Sternocleidomastoid (tissue), 1 donor: ENCODE results near the gene LIME1.

DNA sequence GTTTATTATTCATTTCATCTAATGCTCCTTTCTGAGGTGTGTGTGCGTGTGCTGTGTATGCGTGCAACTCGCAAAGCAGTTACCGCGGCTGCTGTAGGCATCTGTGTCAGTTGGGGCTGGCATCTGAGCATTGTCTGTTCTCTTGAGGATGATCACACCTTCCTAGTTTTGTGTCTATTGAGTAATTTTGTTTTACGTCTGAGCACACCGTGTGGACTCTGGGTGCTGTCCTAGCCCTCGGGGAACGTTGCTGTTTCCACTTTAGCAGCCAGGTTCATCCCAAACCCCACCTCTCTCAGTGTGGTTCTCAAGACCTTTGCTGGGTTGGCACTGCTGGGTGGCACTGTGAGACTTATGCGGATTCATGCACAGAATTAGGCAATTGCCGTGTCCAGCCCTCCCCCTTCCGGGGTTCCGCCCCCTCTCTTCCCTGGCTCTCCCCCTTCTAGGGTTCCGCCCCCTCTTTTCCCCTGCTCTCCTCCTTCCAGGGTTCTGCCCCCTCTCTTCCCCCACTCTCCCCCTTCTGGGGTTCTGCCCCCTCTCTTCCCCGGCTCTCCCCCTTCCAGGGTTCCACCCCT lies 39.9 kb upstream of the SLCO4A1 start:
- PRO-cap: no peak

DNA sequence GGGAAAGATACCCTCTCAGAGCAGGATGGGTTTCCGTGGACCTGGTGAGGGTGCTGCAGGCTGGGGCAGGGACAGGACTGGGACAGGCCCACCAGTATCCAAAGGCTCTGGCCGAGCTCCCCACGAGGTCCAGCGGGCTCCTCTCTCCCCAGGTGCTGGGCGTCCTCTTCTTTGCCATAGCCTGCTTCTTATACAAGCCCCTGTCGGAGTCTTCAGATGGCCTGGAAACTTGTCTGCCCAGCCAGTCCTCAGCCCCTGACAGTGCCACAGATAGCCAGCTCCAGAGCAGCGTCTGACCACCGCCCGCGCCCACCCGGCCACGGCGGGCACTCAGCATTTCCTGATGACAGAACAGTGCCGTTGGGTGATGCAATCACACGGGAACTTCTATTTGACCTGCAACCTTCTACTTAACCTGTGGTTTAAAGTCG lies 29.3 kb downstream of the SLCO4A1 start:
- PRO-cap: no peak

GRCh38 chr20:62672082-62672356 lies 29.7 kb downstream of the SLCO4A1 start:
- PRO-cap: no peak

DNA sequence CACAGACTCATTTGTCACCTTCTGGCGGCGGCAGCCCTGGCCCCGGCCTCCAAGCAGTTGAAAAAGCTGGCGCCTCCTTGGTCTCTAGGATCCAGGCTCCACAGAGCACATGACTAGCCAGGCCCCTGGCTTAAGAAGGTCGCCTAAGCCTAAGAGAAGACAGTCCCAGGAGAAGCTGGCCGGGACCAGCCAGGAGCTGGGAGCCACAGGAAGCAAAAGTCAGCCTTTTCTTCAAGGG lies 35.0 kb upstream of the MRGBP start:
- PRO-cap: no peak

DNA sequence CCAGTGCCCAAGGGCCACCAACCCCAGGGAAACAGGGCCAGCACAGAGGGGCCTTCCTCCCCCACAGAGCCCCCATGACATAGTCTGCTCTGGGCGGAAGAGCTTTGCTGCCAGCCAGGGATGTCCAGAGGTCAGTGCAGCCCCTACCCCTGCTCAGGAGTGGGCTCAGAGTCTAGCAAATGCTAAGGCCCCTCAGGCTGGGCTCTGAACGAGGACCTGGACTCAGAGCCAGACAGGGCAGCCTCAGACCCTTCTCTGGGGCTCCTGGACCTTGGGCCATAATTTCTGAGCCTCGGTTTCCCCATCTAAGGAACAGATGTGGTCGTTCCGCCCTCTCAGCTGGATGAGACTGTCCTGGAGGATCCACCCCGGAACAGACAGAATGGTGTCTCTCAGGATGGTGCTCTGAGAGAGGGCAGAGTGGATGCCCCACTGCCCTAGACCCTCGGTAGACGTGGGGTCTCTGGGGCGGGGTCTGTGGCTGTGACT lies 34.3 kb upstream of the MRGBP start:
- PRO-cap: no peak

DNA sequence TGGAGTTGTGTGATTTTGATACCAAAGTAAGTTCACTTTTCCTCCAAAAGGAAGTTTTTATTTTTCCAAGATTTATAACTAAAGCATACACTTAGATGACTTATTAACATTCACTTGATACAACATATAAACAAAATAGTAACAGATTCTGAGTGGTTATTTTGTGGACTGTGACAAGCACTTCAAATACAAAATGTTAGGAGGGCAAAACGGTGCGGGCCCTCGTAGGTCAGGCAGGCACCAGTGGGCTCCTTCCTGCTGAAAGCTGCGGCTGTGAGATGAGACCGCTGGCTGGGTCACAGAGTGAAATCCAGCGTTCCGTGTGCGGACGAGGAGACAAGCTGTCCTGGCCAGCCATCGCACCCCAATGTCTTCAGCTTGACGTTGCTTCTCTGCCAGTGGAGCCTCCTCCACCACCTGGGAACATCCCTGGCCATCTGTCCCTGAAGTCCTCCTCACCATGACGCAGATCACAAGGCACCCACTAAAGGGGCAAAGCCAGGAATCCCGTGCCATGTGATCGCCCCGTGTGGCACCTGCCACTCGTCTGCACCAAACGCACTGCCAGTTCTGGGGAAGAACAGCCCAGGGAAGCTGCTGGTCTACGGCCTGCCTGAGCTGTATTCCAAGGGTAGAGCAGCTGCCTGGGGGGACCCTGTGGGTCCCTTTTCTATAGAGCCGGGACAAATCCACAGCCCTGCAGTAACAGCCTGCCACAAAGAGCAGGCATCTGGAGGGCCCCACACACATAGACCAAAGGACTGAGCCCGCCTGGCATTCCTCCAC lies 3.8 kb upstream of the OGFR start:
- PRO-cap: no peak

- PRO-cap: no peak
Observed at GRCh38 chr20:62860260-62860930, 1.2 kb downstream of the TCFL5 start.

GRCh38 chr20:62892469-62893240 lies 31.0 kb upstream of the TCFL5 start:
- PRO-cap: no peak

- PRO-cap: no peak
Observed at GRCh38 chr20:62963515-62964186, 11.1 kb downstream of the SLC17A9 start.

DNA sequence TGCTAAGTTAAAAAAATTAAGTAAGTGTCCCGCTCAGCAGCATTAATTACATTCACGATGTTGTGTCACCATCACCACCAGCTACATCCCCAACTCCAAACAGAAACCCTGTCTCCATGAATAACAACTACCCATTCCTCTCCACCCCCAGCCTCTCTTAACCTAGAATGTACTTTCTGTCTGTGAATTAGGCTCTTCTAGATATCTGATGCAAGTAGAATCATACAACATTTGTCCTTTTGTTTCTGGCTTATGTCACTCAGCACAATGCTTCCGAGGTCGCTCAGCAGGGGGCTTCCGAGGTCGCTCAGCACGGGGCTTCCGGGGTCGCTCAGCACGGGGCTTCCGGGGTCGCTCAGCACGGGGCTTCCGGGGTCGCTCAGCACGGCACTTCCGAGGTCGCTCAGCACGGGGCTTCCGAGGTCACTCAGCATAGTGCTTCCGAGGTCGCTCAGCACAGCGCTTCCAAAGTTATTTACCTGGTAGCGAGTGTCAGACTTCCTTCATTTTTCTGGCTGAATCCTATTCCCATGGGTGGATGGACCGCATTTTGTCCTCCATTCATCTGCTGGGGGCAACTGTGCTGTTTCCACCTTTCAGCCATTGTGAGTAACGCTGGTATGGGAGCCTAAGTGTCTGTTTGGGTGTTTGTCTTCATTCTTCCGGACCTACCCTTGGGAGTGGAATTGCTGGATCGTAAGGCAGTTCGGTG lies 31.0 kb upstream of the BHLHE23 start:
- PRO-cap: no peak

DNA sequence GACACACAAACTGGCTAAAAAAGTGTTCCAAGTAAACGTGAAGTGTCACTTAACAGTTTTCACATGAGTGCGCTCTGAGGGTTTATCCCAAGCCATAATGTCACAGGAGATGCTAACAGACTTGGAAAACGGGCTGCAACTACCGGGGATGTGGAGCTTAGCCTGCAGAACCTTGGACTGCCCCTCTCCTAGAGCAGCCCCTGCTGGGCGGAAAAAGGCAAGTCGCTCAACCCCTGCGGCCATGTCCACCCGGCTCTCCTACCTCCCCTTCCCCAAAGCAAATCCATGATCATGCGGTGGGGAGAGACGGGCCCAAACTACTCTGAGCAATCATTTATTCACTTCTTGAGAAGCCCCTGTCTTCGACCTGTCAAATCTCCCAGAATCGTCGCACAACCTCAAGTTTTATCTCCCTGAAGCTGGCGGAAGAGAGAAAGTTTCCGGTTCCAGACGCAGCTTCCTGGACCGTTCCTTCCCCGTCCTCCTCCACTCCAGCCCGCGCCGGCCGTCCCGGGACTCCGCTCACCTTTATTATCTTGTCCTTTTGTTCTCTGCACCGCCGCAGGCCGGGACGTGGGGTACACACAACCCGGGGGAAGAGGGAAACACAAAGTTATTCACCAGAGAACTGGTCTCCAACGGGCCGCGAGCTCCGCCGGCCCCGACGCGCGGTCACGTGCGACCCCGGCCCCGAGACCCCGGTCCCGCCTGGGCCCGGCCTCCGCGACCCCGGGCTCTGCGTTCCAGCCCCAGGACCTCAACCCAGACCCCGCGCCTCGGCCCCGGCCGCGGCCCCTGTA lies 680 bp downstream of the YTHDF1 start:
- PRO-cap: no peak

DNA sequence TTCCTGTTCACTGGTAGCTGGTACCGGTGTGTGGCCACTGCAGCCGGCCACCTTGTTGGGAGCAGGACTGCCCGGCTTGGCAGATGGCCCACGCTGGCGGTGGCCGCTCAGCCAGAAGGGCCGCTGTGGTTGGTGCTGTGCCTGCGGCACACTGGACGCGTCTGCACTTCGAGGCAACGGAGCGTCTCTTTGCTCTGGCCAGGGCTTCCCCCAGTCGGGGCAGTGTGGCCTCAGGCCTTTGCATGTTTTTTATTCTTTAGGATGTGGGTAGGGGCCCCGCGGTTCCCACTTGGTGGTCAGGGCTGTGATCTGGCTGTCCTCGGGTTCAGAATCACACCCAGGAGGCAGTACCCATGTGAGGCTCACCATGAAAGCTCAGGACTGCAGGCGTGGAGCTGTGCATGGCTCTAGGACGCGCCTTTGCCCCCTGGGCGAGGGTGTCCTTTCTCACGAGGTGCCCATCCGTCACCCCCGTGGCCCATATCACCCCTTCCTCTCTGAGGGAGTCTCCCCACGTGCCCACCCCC lies 9.9 kb upstream of the COL20A1 start:
- PRO-cap: no peak

- PRO-cap: no peak
Observed at GRCh38 chr20:63353639-63354235, 7.4 kb downstream of the CHRNA4 start.

- PRO-cap: no peak
Observed at GRCh38 chr20:63523080-63523832, 2.7 kb downstream of the PPDPF start.

GRCh38 chr20:63538528-63539077 lies 1.4 kb upstream of the PTK6 start:
- PRO-cap: no peak

- PRO-cap: no peak
Observed at GRCh38 chr20:63570502-63571124, 3.4 kb downstream of the HELZ2 start.

DNA sequence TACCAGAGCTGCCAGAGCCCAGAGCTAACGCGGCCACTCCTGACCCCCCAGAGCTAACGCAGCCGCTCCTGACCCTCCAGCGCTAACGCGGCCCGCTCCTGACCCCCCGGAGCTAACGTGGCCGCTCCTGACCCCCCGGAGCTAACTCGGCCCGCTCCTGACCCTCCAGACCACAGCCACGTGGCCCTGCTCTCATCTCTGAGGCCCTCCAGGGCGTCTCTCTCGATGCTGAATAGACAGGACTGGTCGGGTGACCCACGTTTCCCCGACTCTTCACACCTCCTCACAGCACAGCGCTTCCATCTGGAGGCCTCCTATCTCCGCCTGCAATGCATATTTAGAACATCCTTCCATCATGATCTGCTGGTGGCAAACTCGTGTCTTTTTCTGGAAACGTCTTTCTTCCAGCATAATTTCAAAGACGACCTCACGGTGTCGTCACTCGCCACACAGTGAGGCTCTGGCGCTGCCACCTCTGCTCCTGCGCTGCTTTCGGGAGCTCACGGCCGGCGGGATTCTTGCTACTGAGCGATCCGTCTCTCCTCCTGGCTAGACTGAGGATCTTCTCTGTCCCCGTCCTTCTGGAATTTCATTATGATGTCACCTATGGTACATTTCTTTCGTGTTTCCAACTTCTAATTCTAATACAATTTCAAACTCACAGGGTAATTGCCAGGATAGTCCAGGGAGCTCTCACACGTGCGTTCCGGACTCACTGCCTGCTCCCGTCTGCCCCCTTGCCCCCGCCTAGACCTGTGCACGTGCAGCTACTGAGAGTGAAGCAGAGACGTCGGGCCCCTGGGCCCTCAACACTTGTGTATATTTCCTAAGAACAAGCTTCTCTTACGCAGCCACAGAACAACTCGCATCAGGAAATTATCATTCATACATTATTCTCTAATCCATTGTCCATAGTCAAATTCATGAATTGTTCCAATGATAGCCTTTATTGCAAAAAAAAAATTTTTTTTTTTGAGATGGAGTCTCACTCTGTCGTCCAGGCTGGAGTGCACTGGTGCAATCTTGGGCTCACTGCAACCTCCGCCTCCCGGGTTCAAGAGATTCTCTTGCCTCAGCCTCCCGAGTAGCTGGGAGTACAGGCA lies 25.4 kb upstream of the HELZ2 start:
- PRO-cap: no peak

DNA sequence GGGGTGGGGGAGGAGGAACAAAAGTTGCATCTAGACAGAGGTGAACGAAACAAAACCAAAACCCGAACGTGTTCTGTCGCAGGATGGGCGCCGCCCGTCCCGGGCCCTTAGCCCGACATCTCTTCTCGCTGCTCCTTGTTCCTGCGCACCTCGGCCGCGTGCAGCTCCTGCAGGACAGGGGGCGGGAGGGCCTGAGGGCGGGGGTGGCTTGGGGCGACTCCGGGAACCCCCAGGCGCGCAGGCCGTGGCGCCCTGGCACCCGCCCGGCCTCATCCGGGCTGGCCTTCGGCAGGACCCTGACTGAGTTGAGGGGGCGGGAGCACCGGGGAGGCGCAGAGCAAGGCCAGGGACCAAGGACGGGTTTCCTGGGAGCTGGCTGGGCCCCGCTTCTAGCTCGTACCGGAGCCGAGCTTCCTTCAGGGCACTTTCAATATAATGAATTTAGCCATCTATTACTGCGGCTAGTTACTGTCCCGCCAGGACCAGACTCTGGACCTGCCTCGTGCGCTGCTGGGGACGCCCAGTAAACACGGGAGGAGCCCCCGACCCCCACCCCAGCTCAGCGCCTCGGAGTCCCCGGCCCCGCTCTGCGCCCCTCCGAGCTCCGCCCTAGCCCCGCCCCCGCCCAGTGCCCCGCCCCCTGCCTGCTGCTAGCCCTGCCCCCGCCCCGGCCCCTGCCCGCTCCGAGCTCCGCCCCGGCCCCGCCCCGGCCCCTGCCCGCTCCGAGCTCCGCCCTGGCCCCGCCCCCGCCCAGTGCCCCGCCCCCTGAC lies 11.8 kb downstream of the STMN3 start:
- PRO-cap: unidirectional peak, minus-strand start at position 491 of the sequence; bidirectional peak, plus-strand start outside the sequence, minus-strand start at position 589 of the sequence

- PRO-cap: no peak
Observed at GRCh38 chr20:63685446-63686297, 10.8 kb upstream of the TNFRSF6B start.

DNA sequence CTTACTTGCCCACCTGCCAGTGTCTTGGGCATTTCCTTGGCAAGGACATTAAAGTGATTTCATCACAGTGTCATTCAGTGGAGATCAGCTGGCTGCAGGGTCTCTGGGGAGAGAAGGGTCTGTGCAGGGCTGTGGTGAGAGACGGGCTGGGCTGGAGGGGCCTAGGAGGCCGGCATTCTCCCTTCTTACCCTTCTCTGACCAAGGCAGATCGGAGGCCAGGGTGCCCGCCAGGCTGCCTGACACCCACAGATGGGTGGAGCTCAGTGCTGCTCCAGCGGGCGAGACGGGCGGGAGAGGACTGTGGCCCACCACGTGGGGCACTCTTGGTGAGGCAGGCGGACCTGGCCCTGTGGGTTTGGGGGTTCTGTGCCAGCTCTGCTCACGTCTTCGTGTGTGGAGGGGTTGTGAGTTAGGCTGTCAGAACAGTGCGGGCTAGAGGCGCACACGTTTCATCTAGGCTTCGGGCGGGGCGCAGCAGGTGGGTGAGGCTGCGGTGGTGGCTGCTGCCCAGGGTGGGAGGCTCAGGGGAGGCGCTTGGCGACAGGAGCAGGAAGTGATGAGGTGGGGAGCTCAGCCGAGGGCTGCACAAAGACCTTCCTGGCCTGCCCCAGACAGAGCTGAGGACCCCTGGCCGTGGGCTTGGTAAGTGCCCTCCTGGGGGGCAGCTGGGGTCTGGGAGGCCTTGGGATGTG lies at the start of gene LIME1:
LIME1 (plus strand) TSS at position 595 of the 693 bp plus-strand sequence.
- PRO-cap: unidirectional peak, plus-strand start at position 553 of the sequence